AG08470 (cell line): ENCODE measurements around a stretch of chr11.

DNA sequence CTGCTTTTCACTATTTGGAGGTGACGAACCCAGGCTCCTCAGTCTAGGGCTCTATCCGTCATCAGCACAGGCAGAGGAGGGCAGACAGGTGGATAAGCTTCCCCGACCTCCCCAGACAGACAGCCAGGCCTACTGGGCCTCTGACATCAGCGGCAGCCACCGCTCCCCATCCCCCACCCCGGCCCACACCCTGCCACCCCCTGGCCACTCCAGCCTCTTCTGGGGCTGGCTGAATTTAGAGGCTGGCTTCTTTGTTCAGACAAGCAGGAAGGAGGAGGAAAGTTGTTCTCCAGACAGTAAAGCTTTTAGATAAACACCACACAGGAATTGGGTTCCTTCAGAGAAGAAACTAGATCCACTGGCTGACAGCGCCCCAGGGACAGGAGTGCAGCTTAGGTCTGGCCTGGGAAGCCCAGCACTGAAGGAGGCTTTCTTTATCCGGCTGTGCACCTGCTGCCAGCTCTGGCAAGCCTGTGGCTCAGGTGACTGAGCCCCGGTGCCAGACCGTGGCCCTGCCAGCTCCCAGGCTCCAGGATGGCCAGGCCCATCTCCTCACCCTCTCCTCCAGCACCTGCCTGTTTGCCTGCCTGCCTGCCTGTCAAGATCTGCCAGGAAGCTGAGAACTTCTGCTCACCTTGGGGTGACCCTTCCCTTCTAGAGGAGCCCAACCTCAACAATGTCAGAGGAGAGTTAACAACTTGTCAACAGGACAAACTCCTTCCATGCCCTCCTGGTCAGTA is 43.9 kb upstream of the KLHL35 start:
- RRBS: 79% methylated on average over 2 of the region's 10 CpGs

GRCh38 chr11:75490453-75491192 is 35.1 kb downstream of the GDPD5 start:
- RRBS: no CpG with 5 or more reads among the region's 11 CpGs

- RRBS: no CpG with 5 or more reads among the region's 8 CpGs
Measured at GRCh38 chr11:75491995-75492594, 33.6 kb downstream of the GDPD5 start.

DNA sequence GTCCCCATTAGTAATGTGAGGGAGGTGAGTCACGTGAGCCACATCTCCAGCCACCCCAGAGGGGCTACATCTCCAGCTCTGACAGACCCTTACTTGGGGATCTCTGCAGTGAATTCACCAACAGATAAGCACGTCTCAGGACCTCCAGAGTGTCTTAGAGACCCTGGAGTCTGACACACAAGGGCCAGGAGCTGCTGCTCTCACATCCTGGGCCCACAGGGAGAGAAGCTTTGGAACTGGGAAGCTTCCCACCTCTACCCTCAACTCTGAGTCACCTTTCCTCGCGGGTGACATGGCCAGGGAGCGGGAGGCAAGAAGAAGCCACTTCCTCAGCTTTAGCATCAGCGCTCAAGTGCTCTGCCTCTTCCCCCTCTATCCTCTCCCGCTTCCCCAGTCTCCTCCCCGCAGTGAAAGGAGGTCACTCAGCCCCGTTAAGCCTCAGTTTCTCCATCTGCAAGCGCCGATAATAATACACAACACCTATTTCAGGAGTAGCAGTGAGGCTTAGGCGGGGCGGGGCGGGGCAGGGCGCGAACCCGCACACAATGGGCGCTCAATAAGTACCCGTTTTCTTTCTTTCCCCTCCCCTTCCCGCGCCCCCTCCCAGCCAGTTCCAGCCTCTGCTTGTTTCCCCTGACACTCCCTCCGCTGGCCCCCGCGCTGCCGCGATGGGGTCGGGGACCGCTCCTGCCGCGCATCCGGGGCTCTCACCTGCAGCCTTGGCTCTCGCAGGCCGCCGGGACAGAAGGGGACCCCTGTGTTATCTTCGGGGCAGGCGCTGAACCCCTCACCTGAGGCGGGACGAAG is 1.0 kb downstream of the GDPD5 start:
- RRBS: 10% methylated on average over 6 of the region's 38 CpGs

DNA sequence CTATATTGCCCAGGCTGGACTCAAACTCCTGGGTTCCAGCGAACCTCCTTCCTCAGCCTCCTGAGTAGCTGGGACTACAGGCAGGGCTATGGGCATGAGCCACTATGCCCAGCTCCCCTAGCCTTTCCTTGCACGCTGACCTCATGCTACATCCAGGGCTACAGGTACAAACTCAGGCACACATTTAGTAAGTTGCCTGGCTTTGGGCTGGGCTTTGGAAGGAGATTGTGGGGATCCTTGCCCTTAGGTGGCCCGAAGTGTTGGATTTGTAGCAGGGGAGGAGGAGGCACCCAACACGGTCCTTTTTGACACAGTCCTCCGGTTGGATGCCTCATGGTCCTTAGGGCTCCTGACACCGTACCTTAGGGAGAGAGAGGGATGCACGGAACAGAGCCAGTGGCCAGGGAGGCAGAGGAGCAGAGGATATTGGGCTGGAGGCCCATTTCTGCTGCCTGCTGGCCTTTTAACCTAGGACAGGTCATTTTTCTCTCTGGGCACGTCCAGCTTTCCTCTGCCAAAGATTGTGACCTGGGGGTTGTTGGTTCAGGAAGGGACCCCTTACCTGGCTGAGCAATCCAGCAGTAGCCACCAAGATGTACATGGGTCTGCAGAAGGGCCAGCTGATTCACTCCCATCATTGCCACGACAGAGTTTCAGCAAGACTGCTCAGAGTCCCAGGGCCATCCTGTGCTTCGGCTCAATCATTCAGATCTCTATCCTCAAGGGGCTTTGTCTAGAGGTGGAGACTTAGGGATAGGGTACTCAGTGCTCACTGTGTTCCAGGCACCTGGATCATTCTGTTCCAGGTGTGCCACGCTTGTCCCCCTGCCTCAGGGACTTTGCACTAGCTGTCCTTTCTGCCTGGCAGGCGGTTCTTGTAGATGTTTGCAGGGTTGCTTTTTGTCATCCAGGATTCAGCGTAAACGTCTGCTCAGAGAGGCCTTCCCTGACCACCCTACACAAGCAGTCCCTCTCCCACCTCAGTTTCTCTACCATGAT is 11.3 kb downstream of the SERPINH1 start:
- RRBS: no CpG with 5 or more reads among the region's 14 CpGs

DNA sequence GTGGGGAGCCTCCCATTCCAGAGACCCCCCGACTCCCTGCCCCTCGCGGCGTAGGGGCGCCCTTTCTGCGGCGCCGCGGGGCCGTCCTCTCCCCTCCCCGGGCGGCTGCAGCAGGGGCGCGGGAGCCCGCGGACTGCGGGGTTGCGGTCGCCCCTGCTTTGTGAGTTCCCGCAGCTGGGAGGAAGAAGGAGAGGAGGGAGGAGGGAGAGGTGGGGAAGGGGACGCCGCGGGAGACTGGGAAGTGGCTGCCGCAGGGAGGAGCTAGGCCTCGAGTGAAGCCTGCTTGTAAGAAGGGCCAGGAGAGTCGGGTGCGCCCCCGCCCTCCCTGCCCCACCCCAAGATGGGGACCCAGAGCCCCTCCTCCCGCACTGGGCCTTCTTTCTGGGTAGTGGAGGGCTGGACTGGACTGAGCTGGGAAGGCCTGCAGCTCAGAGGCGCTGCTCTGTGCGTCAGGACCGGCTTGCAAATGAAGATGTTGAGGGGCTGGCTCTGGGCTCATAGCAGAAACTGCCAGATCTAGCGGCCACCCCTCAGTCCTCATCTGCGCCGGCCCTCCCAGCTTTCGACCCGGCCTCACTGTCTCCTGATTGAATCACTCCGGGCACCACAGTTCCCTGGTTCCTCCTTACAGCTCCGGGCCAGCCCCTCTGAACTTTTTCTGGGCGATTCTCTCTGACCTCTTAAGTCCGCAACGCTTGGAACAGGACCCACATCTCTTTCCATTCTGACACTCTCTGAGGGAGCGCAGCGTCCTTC is 21.7 kb downstream of the SERPINH1 start:
- RRBS: 6% methylated on average over 10 of the region's 44 CpGs

DNA sequence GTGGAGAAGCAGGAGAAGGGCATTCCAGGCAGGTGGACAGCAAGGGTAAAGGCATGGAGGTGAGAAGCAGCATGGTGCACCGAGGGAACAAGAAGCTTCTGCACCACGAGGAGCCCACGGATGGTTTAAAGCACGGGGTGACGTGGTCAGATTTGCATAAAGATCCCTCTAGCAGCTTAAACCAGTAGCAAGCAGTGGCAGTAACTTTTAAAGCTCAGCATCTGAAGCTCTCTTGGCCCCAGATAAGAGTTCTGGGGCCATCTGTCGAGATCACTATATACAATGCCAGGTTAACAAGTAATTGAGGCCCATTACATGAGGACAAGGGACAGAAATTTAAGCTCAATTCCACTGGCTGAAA is 36.9 kb downstream of the SERPINH1 start:
- RRBS: no CpG with 5 or more reads among the region's 6 CpGs

GRCh38 chr11:75604289-75604890 is 42.3 kb downstream of the SERPINH1 start:
- RRBS: no CpG with 5 or more reads among the region's 14 CpGs

GRCh38 chr11:75911782-75912301 is 96.8 kb downstream of the UVRAG start:
- RRBS: no CpG with 5 or more reads among the region's 5 CpGs

DNA sequence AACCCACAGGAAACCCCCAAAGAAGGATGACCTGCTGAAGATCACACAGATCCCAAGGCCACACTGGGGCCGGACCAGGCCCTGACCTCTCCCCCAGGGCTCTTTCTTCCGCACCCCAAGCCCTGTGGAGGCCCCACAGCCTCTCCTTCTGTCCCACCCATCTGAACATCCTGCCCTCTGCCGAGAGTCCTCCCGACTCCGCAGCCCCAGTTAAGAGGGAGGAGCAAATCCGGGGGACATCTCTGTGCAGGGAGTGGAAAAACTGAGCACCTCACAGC is 57.4 kb downstream of the WNT11 start:
- RRBS: 43% methylated on average over 1 of the region's 6 CpGs

GRCh38 chr11:76151141-76151501 is 55.2 kb downstream of the WNT11 start:
- RRBS: no CpG with 5 or more reads among the region's 4 CpGs

DNA sequence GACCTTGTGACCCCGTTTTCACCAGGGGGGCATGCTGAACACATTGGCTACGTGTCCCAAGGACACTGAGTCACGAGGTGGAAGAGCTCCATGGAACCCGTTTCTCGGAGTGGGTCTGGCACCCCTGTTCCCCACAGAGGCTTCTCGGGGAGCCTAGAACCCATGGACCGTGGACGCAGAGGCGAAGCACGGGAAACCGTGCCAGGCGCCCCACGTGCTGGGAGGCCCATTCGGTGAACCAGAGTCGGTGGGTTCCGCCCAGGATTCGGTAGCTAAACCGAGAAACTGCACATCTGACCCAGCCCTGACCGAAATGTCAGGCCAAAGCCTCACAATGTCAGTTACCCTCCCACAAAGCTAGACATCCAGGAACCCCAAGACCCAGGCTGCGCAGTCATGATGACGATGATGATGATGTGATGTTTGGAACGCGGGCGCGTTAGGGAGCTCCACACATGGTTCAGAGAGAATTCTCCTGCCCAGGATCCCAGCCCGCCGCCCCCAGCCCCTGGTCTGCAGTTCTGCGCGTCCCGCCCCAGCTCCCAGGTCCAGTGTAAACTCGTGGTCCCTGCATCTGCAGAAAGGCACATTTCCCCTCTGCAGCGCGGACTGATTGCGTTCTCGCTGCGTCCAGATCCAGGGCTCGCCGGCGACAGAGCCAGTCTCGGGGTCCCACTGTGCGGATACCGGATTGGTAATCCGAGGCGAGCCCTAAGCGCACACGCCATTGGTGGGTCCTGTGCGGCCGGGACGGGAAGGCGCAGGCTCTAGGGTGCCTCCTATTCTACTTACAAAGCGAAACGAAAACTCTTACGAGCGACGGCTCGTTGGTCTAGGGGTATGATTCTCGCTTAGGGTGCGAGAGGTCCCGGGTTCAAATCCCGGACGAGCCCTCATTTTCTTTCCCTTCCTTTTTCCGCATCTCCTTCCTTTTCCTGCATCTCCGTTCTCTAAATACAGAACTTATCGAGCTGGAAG is 28.7 kb upstream of the WNT11 start:
- RRBS: 3% methylated on average over 11 of the region's 64 CpGs

DNA sequence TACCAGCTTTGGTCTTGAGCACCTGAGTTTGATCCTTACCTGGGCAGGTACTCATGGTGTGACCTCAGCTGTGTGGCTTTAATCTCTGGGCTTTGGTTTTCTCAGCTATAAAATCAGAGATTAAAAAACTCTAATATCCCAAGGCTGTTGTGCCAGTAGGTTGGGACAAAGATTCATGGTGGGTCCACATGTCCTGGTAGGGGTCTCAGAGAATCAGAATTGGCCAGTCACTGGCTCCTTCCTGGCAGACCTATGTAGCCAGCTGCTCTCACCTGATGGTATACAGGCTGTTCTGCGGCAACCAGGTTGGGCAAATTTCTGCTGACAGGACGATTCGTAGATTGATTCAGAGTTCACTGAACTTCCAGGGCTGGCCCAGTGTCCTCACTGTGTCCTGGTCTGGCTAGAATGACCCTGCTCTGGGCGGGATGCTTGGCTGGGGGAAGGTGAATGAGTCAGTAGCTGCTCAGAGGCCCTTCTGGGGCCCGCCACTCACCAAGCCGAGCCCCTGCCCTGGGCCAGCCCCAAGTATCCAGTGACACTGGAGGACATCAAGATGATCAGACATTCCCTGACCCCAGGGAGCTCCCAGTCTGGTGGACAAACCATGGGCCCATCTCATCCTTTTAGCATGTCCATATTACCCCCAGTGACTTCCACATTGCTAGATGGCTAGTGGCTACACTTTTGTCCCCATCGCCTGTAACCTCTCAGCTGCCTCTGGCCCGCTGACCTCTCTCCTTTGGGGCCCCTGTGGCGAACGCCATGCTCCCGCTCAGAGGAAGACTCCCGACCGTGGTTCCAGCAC is 62.9 kb upstream of the WNT11 start:
- RRBS: no CpG with 5 or more reads among the region's 13 CpGs

- RRBS: no CpG with 5 or more reads among the region's 8 CpGs
Measured at GRCh38 chr11:76339199-76339754, 41.7 kb downstream of the THAP12 start.

DNA sequence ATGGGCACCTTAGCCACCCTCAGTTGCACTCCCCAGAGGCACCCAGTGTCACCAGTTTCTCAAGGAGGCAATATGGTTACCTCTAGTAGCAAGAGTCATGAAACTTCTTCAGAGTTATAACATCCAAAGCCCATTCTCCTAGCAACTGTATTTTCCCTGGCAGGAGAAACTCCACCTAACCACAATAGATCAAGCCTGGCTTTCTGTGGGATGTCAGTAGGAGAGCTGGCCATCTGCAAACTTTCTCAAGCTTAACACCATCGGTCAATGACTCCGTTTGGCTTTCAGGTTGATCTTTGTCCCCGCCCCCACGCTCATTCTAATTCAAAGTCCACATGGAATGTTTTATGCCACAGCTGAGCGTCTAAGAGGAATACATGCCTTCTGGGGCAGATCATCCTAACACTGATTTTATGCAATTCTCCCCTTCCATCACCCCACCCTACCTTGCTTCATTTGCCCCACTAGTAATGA is 4.7 kb downstream of the GVQW3 start:
- RRBS: no CpG with 5 or more reads among the region's 5 CpGs

- RRBS: no CpG with 5 or more reads among the region's 14 CpGs
Measured at GRCh38 chr11:76700102-76700838, 29.7 kb upstream of the LRRC32 start.

GRCh38 chr11:76770030-76770496 is 13.1 kb upstream of the TSKU start:
- RRBS: no CpG with 5 or more reads among the region's 5 CpGs

DNA sequence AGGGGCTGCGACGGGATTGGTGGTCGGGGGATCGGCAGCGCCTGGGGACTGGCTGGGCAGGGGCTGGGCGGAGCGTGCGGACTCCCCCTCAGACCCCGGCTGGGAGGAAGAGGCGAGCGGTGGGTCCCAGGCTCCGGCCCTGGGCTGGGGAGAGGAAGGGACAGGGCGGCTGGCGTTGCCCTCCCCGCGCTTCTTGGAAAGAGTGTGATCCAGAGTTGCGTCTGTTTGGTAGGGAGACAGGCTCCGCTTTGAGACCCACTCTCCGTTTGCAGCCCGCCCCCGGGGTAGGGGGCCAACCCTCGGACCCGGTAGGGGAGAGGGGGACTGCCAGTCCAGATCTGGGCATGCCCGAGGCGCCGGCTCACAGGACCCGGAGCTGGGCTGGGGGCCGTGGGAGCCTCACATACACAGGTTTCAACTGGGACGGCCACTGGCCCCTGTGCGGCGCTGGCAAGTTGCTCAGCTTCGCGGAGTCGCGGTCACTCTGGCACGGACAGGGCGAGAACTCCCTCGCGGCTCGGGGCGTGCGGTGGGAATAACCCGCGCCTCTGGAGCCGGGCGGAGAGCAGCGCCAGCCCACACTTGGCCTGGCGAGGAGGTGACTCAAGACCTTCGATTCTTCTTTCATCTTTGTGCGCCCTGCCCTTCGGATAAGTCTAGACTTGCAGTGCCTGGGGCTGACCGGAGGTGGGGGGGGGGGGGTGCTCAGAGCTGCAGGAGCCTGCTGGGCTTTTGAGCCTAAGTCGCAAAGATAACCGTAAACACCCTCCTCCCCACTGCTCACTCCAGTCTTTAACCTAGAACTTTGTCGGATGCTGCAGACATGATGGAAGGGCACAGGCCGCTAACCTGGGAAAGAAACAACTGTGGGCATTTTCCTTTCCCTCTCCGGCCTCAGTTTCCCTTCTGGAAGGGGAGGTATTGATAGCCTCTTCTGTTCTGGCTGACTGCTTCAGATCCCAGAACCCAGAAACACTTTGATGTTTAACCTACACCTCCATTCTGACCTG is 1.2 kb downstream of the TSKU start:
- RRBS: 2% methylated on average over 4 of the region's 57 CpGs

GRCh38 chr11:77109528-77110413 is 7.1 kb downstream of the OMP start:
- RRBS: no CpG with 5 or more reads among the region's 18 CpGs

- RRBS: no CpG with 5 or more reads among the region's 9 CpGs
Measured at GRCh38 chr11:77140045-77140871, 12.2 kb downstream of the MYO7A start.